ENCODE measurements around a stretch of chr1.

GRCh38 chr1:30738789-30739114 lies 15.4 kb upstream of the MATN1 start:
- PRO-cap, result no peak

DNA sequence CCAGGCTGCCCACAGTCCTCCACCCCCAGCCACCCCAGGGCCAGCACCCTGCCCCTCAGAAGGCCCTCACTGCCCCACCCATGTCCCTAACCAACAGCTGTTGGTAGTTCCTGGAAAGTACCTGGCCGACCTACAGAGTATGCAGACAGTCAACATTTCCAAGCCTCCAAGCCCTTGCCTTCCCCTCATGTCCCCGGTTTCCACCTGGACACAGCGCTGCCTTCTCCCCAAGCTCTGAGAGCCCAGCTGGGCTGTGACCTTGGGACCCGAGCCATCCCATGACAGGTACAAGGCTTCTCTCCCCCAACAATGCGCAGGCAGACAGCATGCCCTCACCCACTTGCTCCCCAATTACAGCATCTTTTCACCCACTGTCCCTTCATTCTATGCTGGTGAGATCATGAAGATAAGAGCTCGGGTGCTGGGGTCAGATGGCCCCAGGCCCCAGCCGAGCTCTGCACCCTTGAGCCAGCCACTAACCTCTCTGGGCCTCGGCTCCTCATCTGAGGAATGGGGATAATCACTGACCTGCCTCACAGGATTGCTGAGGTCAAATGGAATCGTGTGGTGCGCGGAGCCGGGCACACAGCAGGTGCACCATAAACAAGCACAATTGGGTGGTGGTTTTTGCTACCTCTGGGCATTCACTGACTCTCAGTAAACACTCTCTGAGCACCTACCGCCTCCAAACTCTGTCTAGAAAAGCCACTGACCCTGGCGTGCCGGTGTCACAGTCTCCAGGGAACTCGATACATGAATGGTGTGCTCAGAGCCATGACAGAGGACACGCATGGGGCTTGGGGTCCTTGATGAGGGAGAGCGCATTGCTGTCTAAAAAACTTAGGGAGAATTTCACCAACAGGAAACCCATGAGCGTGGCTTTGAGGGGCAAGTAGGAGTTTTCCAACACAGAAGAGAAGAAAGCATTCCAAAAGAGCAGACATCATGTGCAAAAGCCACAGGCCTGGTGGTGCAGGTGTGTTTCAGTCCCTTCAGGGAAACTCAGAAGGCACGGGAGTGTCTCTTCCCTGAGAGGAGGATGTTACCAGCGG lies 11.0 kb downstream of the LAPTM5 start:
- PRO-cap, result no peak

- PRO-cap, result no peak
These were observed 1.3 kb upstream of the LAPTM5 start for GRCh38 chr1:30758651-30759511.

DNA sequence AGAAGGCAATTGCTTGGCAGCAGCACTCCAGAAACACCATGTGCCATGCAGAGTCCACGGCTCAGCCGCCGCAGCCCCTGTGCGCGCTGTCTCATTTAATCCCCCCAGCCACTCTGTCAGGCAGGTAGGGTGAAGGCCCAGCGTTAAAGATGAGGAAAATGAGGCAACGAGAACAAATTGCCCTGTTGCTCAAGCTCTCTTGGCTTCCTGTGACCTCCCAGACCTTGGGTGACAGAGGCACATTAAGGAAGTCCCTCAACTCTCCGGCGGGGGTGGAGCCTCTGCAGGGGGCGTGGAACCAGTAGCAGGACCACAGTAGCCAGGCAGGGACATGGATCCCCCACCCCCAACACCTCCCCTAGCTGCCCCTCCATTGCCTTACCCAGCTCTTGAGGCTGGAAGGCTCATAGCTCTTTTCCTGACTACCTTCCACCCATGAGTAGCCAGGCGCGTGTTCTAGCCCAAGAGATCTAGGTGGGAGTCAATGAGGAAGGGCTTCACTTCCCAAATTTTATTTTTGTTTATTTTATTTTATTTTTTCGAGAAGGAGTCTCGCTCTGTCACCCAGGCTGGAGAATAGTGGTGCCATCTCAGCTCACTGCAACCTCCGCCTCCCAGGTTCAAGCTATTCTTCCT lies 26.1 kb upstream of the LAPTM5 start:
- PRO-cap, result no peak

DNA sequence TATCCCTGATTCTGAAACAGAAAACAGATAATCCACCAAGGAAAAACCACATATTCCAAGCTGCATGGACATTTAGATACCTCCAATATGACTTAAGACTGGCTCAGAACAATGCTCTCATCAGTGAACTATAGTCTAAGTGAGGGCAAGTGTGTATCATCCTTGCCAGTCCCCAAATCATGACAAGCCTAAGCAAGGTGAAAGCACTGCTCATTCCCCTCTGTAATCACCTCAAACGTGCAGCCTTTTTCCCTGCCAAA lies 59.4 kb upstream of the SDC3 start:
- PRO-cap, result no peak

DNA sequence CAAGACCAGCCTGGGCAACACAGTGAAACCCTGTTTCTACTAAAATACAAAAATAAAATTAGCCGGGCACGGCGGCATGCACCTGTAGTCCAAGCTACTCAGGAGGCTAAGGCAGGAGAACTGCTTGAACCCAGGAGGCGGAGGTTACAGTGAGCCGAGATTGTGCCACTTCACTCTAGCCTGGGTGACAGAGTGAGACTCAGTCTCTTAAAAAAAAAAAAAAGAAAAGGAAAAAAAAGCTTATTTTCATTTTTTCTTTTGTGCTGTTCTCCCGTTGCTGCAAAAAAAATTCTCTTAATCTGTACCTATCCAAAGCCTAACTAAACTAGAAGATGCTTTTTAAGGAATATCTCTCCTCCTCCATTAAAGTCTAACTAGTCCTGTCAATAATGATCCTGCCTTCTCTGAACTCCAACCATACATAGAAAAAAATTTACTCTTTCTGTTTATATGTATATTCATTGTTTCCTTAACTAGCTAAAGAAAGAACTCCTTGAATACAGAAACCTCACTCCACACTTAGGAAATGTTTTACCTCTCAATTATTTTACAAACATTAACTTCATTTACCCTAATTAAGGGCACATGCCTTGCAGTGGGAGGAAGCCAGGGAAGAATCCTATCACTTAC lies 39.4 kb downstream of the PUM1 start:
- PRO-cap, result no peak

- PRO-cap, result unidirectional peak, plus-strand start at chr1:31102838
These were observed 37.1 kb upstream of the PUM1 start for GRCh38 chr1:31102474-31103185.

- PRO-cap, result no peak
These were observed 30.5 kb downstream of the ZCCHC17 start for GRCh38 chr1:31327302-31327755.

DNA sequence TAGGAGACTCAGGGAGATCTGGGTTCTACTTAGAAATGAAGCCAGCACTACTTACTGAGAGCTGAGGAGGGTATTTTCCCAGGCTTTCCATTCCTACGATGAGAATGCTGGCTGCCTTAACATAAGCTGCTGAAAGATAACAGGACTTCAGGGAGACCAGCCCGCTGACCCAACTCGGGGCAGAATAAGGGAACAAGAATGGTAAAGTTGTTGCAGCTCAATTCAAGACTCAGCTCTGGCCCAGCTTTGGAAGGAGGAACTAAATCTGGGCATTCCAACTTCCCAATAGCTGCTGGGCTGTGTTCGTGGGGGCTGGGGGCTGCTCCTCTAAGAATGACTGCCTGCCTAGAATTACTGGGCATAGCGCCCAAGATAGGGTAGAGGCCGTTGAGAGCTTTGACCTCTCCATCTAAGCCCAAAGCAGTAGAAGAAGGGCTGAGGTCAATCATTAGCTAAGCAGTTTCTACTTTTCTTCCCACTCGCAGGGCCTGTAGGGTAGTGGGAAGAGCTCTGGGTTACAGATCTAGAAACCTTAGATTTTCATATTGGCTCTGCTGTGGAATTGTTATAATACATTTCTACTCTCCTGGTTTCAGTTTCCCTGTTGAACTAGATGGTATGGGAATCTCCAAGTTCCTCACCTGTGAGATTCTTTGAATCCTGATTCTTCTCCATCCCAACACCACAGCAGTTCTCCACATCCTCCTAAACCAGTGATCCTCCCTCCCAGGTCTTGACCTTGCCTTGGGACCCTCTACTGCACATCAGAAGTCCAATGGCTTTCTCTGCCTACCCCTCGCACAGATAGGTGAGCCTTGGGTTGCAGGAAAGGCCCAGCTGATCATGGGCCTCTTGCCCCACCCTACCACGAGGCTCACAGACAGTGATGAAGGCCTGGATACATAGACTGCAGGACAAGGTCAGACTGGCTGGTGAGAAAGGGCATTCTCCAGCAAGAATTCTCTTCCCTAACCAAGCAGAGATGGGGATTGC lies 1.1 kb downstream of the FABP3 start:
- PRO-cap, result no peak

GRCh38 chr1:31373474-31374284 lies 803 bp upstream of the FABP3 start:
- PRO-cap, result bidirectional peak, plus-strand start at chr1:31373882, minus-strand start at chr1:31373733

- PRO-cap, result no peak
These were observed 2.0 kb upstream of the FABP3 start for GRCh38 chr1:31374726-31375389.

GRCh38 chr1:31501269-31501692 lies 75.0 kb upstream of the TINAGL1 start:
- PRO-cap, result no peak

- PRO-cap, result no peak
These were observed 15.4 kb downstream of the TINAGL1 start for GRCh38 chr1:31591840-31592047.

DNA sequence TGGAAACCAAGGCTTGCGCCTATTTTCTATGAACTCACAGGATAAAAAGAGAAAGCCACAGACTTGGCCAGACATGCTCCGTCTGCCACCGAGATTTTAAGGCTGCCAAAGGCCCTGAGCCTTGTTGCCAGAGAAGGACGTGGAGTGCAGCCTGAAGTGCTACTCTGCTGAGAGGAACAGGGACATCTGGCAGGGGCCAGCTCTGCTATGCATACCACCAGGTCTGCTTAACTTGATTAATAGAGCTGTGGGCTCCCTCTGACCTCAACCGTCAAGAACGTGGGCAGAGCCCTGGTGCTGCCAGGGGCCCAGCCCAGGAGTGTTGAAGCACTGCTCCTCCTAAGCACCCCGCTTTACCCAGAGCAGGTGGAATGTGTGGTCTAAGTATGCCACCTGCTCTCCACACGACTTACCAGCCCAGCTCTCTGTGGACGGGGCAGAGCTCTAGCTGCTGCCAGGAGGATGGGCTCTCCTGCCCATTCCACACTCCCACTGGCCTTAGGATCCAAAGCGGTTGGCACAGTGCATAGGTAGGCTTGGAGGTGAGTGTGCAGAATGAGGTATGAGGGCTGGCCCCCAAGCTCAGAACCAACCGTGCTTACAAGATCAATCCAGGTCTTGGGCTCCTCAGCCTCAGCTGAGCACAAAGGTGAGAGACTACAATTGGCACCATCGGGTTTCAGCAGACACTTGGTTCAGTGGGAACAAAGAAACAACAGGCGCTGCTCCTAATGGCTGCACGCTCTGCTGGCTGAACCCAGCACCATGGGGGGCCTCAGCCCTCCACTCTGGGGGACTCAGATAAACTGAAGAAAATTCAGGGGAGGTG lies 10.7 kb downstream of the HCRTR1 start:
- PRO-cap, result no peak

DNA sequence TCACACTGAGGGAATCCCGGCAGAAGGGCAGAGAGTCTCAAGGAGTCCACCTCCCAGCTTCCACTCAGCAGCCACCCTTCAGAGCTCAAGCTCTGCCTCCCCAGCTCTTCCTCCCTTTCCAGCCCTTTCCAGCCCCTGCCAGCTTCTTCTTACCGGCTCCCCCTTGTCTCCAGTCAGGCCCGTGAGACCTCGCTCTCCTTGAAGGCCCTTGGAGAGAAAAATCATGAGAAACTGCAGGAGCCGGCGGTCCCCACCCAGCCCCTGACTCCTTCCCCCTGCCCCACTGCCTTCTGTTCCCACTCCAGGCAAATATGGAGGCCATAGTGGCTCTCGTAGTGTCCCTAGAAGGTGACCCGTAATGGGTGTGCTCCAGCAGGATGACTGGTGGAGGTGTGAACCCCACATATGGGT lies 24.0 kb upstream of the PEF1 start:
- PRO-cap, result no peak

DNA sequence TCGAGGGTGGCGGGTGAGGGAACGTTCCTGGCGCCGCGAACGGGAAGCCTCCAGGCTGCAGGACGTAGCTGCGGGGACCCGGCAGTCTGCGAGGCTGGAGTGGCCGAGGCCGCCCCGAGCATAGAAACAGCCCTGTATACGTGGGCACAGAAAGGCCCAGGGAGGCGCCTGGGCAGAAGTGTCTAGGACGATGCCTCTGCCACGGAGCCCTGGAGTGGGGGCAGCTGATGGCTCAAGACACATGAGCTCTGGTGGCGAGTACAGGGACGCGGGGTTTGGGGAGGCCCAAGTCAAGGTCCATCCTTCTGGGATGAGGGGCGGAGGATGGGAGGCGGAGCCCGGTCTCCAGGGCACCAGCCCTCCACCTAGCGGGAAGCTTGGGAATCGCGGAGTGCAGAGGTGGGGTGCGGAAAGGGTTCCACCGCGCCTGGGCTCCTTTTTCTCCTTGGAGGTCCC lies 11.7 kb upstream of the COL16A1 start:
- PRO-cap, result bidirectional peak, plus-strand start at position 387 of the sequence, minus-strand start at position 277 of the sequence

- PRO-cap, result no peak
These were observed 4.3 kb downstream of the SPOCD1 start for GRCh38 chr1:31811522-31811886.

DNA sequence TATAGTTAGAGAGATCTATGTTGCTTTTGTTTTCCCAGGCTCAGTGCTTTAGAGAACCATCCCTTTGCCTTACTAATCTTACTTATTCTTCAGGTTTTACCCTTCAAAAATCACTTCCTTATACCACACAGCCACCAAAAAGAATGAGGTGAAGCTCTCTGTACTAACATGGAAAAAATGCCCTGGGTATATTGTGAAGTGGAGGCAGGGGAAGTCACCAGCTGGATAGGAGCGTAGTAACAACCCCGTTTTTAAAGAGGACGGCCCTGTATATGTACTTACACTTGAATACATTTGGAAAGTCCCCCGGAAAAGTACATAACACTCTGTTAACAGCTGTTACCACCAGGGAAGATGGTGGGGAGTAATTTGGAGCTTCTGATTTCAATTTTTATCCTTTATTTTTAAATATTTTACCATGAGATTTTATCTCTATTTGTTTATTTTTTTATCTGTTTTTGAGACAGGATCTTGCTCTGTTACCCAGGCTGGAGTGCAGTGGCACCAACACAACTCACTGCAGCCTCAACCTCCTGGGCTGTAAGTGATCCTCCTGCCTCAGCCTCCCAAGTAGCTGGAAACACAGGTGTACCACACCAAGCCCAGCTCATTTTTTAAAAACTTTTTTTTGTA lies 28.2 kb upstream of the KHDRBS1 start:
- PRO-cap, result no peak

- PRO-cap, result no peak
These were observed 9.5 kb upstream of the TMEM39B start for GRCh38 chr1:32062945-32063967.

DNA sequence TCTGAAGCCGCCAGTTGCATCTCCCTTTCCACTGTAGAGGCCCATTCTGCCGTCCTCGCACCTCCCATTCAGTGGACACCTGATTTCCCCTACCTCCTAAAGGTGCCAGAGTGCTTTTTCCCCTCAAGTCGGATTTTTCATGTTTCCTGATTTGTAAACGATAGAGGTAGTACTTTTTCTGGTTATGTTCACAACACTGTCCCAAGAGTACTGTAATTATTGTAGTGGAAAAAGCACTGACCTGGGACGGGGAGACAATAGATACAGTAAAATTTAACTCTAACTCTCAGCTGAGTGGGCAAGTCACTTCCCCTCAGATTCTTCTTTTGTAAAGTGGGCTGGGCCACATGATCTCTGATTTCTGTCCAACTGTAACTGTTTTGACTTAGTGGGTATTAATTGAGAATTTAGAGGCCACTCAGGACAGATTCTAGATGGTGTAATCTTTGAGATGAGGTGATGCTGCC lies 19.2 kb downstream of the MARCKSL1 start:
- PRO-cap, result no peak

Measured in jejunum (tissue), 1 donor.